Measurements from ENCODE around the gene USP22.

DNA sequence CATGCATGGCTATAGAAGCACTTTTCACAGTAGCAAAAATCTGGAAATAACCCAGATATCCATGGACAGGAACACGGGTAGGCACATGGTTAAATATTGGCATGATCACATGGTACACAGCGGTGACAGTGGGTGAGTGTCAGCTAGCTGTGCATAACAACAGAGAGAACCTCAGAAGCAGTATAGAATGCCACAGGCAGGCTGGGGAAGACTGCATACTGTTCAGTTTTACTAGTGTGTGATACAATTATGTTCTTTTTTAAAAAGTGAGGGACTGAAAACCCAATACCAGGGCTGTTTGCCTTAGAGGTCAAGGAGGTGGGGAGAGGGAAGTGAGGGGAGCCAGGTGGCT lies 31.5 kb downstream of the EPN2 start:
- PRO-cap: no peak

DNA sequence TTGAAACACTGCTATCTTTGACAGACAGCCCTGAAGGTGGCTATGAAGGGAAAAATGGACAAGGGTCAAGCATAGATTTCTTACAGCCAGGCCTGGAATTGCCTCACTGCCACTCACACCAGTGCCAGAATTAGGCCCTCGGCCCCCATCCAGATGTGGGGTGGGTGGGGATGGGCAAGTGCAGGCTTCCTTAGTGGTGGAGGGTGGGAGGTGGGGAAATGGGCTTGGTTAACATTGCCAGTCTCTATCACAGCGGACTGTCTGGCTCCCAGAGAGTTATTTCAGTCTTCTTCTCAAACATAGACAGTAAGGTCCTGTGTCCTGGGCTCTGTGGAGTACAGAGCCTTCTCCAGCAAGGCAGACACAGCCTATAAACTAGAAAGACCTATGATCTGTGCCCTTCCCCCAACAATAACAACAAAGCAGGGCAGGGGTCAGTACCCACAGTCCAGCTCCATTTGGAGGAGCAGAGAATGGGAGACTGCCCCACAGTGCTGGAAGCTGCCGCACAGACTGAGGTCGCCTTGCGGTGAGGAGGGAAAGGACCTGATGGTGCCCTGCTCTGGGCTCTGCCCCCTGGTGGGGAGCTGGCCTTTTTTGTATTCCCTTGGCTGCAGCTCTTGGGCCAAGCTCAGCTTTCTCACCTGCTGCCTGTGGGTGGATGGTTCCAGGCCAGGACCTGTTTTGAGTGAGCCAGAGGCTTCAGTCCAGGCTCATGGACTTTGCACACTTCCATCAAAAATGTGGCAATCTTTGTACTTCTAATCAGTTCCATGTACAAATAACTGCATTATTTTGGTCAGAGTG lies 24.6 kb downstream of the B9D1 start:
- PRO-cap: no peak

DNA sequence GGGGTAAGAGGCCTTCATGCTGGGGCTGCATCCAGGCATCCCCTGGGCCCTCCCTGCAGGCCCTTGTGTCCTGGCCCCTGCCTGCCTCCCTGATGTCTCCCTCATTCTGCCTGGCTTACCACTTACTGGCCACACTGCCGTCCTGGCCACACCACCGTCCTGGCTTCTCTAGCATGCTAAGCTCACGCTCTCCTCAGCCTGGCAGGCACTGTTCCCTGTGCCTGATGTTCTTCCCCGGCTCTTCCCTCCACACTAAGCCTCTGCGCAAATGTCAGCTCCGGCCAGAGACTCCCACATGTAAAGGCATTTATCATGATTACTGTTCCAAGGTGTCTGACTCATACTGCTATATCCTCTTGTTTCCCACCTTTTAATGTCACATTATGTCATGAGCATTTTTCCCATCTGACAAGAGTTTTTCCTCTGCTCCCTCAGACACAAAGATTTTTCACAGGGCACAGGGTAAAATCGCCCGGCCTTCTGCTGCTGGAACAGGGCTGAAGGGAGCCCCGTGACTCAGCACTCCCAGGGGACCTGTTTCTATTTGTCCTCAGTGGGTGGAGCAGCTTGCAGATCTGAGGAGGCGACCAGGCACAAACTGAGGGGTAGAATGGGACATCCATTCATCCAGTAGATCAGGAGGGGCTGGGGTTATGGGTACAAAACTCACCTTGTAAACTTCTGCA lies 15.8 kb downstream of the B9D1 start:
- PRO-cap: unidirectional peak, minus-strand start at position 167 of the sequence

GRCh38 chr17:19384554-19385750 lies 2.0 kb downstream of the MFAP4 start:
- PRO-cap: no peak

DNA sequence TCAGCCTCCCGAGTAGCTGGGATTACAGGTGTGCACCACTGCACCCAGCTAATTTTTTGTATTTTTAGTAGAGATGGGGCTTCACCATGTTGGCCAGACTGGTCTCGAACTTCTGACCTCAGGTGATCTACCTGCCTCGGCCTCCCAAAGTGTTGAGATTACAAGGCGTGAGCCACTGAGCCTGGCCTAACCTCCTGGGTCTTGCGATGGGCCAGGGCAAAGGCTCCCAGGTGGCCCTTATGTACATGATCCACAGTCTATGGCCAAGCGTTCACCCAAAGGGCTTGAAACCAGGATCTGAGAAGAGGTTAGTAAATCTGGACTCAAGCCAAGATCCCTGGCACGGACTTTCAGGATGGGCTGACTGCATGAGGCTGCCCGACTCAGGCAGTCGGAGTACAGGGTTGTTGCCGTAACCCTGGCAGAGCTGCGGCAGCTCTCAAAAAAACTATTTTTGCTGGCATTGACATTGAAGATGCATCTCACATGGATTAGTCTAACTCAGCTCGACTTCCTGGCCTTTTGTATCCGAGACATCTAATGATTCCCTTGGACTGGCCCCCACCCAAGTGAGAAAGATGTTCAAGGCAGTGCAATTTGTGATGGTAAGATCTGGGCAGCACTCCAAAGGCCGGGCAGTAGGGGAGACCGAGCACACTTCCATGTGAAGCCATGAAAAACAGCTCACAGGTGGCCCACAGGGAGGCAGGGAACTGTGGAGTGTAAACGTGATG lies 6.1 kb downstream of the SLC47A1 start:
- PRO-cap: no peak

DNA sequence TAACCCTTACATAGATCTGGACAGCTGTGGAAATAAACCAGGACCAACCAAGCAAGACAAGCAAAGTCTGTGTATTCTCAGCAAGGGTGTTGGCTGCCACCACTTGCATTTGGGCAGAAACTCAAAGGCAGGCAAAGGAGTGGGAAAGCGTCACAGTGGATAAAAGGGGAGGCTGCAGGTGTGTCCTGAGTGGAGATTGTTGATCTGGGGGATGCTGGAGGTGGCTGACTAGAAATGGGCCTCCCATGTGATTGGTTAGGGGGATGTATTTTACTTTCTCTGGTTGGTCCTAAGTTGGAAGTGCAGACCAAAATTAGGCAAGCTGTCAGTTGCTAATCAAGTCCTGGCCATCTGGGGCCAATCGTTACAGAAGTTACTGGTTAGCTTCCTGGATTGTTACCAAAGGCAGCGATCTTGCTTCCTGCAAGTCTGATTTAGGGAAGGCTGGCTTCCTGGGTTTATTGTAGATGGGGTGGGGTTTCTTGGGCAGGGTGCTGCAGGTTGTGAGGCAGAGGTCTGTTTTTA lies 36.6 kb downstream of the SLC47A1 start:
- PRO-cap: no peak

DNA sequence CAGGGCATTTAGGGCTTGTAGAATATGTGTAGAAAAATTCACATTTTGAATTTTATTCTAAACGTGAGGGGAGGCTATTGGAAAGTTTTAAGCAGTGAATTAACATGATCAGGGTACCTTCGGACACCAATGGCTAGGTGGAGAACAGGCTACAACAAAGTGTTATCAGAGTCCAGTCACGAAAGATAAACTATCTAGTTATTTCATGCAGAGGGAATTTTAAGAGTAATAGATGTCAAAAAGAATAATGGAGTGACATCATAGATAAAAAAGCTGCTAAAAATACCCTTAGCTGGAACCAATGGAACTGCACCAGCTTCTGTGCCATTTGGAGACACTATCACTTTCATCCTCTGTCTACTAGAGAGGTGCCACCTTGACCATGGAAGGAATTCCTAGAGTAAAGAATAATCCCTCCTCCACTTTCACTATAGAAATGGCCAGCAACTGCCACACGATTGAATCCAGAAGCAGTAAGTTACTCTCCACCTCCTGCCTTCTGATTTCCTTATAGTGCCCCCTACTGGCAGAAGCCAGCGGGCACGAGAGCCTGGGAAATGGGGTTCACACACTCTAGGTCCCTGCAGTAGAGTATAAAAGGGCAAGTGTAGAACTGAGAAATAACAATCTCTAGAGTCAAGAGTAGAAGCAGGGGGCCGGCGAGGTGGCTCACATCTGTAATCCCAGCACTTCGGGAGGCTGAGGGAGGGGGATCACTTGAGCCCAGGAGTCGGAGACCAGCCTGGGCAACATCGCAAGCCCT lies 2.8 kb upstream of the ALDH3A2 start:
- PRO-cap: no peak

DNA sequence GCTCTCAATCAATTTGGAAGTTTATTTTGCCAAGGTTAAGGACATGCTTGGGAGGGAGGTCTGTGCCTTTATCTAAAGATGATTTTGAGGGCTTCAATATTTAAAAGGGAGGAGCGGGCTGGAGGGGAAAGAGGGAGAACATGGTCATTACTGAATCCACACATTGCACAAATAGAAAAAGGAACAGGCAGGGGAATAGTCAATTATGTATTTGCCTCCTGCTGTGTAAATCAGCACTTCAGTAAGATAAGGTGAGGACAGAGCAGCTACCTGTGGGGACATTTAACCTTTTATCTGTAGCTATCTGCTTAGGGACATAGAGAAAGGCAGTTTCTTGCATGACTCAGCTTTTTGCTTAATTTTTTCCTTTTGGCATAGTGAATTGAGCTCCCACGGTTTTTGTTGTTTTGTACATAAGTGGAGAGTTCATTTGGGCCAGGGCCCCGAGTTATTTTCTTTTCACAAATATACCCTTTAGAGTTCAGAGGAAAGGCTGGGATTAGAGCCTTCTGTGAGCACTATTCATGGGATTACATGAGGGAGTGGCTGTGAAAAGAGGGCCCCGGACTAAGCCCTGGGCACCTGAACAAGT lies 1.2 kb upstream of the ALDH3A2 start:
- PRO-cap: no peak

DNA sequence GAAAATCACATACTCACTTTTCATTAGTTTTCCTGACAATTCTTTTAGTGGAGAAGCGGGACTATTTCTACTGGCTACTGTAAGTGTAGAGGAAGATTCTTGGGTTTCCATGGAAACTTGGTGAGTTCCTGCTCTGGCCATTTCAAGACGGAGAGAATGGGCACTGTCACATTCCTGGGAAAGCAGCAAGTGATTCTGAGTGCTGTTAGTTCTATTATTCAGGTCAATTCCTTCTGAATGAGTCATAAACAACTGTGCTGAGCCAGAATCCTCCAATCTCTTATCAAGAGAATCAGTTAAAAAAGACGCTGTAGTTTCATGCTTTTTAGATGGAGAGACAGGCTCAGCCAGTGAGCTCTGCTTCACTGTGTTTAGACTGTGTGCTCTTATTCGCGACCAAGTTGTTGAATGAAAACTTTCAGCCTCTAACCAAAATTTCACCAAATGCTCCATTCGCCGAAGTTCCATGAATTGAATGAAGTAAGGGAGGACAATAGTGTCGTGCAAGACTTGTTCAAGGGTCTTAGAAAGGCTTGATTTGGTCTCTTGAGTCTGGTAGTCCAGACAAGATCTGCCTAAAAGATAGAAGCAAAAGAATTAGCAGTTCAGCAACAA lies 19.5 kb downstream of the AKAP10 start:
- PRO-cap: no peak

GRCh38 chr17:20206157-20206546 lies 197.0 kb downstream of the SPECC1 start:
- PRO-cap: no peak

- PRO-cap: unidirectional peak, plus-strand start at chr17:20532882
These were observed 46.9 kb upstream of the CDRT15L2 start for GRCh38 chr17:20532521-20533210.

GRCh38 chr17:20784075-20784609 lies 204.6 kb downstream of the CDRT15L2 start:
- PRO-cap: no peak

DNA sequence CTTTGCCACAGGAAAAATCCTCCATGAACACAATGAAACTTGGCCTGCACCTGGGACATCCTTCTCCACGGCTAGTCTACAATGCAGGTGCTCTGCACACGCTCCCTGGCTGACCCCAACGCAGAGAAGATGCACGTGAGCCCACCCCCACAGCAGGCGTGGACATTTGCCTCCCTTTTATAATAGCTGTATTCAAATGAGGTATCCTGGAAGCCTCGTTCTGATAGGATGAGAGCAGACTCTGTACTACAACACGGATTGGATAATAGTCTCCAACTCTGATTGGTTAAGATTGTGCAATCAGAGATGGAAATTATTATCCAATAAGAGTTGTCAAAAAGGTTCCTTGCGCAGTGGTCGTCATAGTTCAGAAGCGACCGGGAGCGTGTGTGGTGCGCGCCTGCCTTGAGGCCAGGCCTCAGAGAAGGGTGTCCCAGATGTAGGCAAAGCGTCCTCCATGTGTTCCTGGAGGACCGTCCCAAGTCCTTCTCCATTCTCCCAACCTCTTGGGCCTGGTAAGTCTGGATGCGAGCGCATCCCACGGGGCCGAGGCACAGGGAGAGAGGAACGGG lies 104.6 kb downstream of the USP22 start:
- PRO-cap: no peak

DNA sequence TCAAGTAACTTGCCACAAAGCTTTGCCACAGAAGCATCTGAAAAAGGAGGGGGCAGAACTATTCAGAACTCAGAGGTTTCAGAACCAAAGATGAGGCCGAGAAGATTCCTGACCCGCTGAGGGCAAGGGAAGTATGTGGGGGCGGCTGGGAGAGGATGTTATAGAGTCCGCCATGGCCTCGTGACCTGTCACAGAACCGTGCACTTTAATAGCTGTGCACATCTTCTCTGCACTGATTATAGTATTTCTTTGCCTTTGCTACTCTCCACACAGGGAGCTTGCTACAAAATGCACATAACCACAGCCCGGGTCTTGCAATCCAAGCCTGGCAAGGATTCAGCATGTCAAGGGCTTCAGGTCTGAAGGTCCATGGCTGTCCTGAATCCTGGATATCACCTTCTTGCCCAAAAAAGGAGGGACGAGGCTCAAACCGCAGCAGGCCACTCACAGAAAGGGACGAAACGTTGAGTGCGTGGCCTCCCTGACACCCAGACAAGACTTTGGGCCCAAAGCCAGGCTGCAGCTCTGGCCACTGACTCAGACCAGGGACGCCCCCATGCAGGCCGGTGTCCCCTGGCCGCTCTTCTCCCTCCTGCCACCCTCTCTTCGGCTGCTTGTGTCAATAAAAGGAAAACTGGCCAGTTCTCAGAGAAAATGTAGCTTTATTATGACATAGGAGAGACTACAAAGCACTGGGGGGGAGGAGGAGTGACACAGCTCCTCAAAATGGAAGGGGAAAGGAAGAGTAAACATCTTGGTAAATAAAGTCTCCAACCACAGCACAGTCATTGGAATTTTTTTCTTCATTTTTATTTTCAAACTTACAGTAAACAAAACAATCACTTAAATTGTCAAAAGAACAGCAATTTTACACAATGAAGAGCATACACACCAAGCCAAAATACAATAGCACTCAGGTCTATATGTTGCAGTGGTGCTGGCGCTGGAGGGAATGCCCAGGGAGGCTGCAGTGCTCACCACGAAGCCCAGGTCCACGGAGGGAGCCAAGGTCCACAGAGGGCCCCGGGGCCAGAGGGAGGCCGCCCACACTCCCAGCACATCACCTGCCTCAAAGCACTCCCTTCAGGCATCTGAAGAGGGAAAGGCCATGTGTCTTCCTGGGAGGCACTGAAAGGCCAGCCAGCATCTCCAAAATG lies 43.5 kb downstream of the USP22 start:
- PRO-cap: unidirectional peak, minus-strand start at position 497 of the sequence

GRCh38 chr17:21037268-21037845 lies 5.5 kb downstream of the USP22 start:
- PRO-cap: no peak

DNA sequence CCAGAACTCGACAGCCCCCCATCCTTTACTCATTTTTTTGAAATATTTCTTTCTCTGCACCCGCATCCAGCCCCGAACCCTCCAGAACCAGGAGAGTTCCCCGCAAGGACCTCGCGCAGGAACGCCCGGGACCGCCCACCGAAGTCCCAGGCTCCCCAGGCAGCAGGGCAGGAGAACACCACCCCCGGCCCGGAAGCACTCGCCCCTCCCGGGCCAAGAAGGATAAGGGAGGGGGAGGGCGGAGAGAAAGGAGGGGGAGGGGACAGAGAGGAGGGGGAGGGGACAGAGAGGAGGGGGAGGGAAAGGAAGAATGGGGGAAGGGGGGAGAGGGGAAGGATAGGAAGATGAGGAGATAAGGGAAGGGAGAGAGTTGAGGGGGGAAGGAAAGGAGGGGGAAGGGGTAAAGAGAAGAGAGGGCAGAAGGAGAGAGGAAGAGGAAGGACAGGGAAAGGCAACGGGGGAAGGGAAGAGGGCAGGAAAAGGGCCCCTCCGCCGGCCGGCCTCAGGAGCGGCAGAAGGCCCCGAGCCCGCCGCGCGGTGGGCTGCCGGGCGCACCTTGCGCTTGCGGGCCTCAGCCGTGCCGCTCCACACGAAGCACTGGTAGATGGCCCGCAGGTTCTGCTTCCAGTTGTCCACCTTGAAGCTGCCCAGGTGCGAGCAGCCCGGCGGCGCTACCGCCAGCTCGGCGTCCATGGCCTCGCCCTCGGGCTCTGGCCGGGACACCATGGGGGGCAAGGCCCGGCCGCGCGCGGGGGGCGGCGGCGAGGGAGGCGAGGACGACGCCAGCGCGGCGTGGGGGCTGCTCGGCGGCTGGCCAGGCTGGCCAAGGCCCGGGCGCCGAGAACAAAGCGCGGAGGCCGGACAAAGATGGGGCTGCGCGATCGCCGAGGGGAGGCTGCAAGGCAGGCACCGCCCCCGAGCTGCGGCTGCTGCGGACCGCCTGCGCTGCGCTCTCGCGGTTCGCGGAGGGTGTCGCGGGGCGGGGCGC lies at the start of gene USP22:
USP22 (minus strand) TSS at position 902 of the 988 bp plus-strand sequence.
- PRO-cap: bidirectional peak, plus-strand start at position 413 of the sequence, minus-strand start at position 146 of the sequence; bidirectional peak, plus-strand start outside the sequence, minus-strand start at position 955 of the sequence

DNA sequence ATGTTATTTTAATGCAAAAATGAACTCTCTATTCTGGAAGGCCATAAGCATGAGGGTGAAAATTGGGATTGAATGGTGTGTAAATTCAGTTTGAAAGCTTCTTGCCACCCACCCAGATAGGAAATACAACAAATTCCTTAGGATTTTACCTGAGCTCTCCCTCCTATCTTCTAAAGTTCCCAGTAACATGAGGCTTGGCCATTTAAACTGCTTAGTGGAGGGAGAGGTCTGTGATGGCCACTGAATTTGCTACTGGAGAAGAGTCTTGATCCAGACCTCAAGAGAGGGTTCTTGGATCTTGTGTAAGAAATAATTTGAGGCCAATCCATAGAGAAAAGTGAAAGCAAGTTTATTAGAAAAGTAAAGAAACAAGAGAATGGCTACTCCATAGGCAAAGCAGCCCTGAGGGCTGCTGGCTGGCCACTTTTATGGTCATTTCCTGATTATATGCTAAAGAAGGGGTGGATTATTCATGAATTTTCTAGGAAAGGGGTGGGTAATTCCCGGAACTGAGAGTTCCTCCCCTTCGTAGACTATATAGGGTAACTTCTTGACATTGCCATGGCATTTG lies 4.2 kb downstream of the DHRS7B start:
- PRO-cap: no peak

- PRO-cap: no peak
These were observed 15.6 kb downstream of the TMEM11 start for GRCh38 chr17:21198257-21198787.

- PRO-cap: no peak
These were observed 10.2 kb downstream of the MAP2K3 start for GRCh38 chr17:21294605-21295168.

DNA sequence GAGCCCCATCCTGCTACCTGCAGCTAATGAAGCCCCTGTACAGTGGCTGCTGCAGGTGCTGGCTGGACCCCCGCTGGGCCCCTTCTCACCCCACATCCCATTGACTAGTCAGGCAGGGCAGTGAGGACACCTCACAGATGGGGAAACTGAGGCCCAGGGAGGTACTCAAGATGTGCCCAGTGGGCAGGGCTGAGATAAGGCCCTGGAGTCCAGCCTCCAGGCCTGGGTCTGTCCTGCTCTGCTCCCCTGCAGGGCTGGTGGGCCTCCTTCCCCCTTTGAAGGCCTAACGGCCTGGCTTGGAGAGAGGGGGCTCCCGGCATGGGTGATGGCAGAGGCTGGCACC lies 13.4 kb downstream of the MAP2K3 start:
- PRO-cap: no peak